SK-N-DZ (cell line): ENCODE measurements around the genes BTC and G3BP2.

DNA sequence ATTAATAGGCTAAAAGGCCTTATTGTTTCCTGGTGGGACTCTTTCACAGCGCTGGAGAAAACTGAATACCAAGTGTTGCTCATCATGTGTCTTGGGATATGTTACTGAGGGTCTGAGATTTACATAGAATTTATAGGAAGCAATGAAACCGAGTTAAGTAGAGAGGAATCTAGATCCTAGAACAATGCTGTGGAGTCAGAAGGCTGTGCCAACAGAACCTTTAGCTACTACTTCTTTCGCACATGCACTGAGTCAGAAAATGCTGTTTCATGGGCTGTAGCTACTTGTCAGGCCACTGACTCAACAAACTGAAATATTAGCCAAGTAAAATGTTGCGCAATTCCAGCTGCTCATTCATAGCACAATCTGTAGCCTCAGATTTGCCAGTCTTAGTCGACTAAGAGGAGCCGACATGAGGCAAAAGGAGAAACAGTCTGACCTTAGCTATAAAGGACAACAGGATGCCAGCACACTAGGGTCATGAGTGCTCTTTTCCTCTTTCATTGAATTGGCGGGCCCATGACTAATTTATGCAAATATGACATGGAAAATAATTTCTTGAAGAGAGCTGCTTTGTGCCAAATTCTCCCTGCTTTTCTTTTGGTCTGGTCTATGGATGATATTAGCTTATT, 35.8 kb upstream of the CXCL8 start:
RAMPAGE:
- cytosol, long total RNA: no peak
- nucleus, long total RNA: no peak

GRCh38 chr4:73872752-73873362, 3.7 kb downstream of the CXCL1 start:
RAMPAGE:
- cytosol, long total RNA: no peak
- nucleus, long total RNA: no peak

GRCh38 chr4:74099358-74099544, 256 bp upstream of the CXCL2 start:
RAMPAGE:
- cytosol, long total RNA: no peak
- nucleus, long total RNA: no peak

RAMPAGE:
- cytosol, long total RNA: no peak
- nucleus, long total RNA: no peak
Observed at GRCh38 chr4:74104345-74104538, 5.2 kb upstream of the CXCL2 start.

DNA sequence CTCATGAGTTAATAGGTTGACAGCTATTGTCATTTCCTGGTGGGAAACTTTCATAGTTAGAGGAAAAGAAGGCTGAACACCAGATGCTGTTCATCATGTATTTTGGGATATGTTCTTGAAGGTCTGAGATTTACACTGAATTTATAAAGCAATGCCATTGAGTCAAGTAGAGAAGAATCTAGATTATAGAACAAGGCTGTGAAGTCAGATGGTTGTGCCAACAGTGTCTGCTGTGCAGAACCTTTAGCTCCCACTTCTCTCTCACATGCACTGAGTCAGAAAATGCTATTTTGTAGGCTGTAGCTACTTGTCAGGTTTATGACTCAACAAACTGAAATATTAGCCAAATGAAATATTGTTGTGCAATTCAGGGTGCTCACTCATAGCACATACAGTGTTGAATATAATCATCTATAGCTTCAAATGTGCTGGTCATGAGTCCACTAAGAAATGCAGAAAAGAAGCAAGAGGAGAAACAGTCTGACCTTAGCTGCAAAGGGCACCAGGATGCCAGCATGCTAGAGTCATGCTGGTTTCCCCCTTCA, 10.0 kb upstream of the CXCL2 start:
RAMPAGE:
- cytosol, long total RNA: no peak
- nucleus, long total RNA: no peak

GRCh38 chr4:74332386-74332808, 24.1 kb downstream of the EPGN start:
RAMPAGE:
- cytosol, long total RNA: no peak
- nucleus, long total RNA: no peak

GRCh38 chr4:74397615-74398107, 32.7 kb downstream of the EREG start:
RAMPAGE:
- cytosol, long total RNA: no peak
- nucleus, long total RNA: no peak

DNA sequence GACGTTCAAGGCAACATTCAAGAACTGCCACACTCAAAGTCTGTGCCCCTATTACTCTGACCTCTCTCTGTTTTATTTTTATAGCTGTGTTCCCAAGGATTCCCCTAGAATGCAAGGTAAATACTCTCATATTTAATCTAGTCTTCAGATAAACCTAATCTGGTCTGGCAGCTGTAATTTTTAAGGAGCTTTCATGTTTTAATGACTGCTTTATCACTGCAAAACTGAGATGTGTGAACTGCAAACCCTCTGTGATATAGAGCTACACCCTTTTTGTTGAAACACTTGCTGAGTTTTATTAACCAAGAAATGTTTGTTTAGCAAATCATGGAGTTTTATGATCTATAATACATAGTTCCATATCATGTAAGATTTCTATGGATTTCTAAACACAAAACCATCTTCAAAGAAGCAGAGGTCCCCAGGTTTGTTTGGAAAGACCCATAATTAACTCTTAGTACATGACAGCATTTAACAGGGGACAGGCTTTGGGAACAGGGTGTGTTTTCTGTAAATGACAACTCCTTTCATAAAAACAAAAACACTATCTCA, 126.4 kb downstream of the BTC start:
RAMPAGE:
- cytosol, long total RNA: no peak
- nucleus, long total RNA: no peak

DNA sequence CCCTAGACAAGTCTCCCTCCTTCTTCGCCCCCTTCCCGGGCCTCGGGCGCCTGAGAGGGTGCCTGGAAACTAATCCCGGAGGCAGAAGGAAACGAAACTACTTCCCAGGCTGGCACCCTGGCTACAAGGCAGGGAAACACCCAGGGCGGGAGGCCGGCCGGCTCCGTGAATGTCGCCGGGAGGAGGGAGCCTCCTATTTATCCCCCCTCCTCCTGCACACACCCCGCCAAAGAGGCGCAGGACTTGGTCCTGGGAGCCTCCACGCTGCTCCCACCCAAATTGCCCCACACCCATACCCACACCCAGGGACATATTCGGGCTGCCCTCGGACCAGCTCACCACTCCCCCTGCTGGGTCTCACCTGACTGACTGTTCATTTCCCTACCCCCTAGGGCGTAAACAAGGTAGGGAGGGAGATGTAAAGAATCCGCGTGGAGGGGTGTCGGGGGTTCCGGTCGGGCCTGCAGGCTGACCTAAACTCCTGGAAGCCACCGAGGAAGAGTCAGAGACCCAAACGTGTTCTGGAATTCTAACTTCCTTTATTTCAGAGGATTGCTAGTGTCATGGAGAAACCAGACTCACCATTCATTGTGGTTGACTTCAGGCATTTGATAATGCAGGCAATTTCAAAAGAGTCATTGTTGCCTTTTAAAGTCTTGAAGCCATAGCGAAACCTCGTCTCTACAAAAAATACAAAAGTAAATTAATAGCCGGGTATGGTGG, at the start of gene BTC:
TSS of gene BTC (minus strand) at position 171 of the 723 bp plus-strand sequence.
RAMPAGE:
- cytosol, long total RNA: no peak
- nucleus, long total RNA: no peak

GRCh38 chr4:75028086-75028921, 95.4 kb downstream of the PARM1 start:
RAMPAGE:
- cytosol, long total RNA: no peak
- nucleus, long total RNA: no peak

RAMPAGE:
- cytosol, long total RNA: no peak
- nucleus, long total RNA: no peak
Observed at GRCh38 chr4:75180724-75181918, 248.2 kb downstream of the PARM1 start.

RAMPAGE:
- cytosol, long total RNA: no peak
- nucleus, long total RNA: no peak
Observed at GRCh38 chr4:75639022-75639661, 8.8 kb upstream of the CDKL2 start.

DNA sequence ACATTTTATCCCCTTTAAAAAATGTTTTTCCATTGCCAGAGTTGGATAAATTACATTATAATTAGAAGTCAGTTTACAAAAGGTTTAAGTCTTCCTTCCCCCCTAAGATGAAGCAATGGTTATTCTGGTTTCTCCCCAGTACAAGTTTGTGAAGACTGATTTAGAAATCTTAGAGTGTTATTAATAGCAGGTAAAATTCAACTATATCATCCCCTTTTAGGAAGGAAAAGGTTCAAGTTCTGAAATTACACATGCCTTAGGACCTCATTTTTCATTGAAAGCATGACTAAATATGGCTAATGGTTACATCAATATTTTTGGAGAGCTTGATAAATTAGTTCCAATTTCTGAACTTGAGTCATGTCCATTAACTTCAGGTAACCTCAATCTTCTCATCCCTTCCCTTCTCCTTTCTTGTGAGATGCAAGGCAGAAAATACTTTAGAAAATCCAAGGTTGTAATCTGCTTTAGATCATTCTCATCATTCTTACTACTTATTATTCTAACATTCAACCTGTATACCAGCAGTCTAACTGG, 11.8 kb upstream of the CDKL2 start:
RAMPAGE:
- cytosol, long total RNA: no peak
- nucleus, long total RNA: no peak

GRCh38 chr4:75671507-75672347, 1.5 kb downstream of the G3BP2 start:
RAMPAGE:
- cytosol, long total RNA: no peak
- nucleus, long total RNA: no peak

GRCh38 chr4:75673003-75674016, at the start of gene G3BP2:
Gene G3BP2, minus strand, starts transcription at chr4:75673411.
RAMPAGE:
- cytosol, long total RNA: start-site peak on the minus strand at chr4:75673078-75673116, 50 and 137 reads in 2 replicates; start-site peak on the minus strand at chr4:75673297-75673410, 928 and 1,647 reads in 2 replicates
- nucleus, long total RNA: start-site peak on the minus strand at chr4:75673093-75673141, 48 and 27 reads in 2 replicates; start-site peak on the minus strand at chr4:75673340-75673440, 651 and 35 reads in 2 replicates

GRCh38 chr4:75886256-75886763, 15.9 kb downstream of the PPEF2 start:
RAMPAGE:
- cytosol, long total RNA: no peak
- nucleus, long total RNA: no peak

GRCh38 chr4:76147448-76148297, 524 bp downstream of the NUP54 start:
RAMPAGE:
- cytosol, long total RNA: no peak
- nucleus, long total RNA: no peak

RAMPAGE:
- cytosol, long total RNA: no peak
- nucleus, long total RNA: no peak
Observed at GRCh38 chr4:76234213-76234851, 17.2 kb upstream of the FAM47E start.

GRCh38 chr4:76308459-76309040, 2.0 kb downstream of the STBD1 start:
RAMPAGE:
- cytosol, long total RNA: no peak
- nucleus, long total RNA: no peak

DNA sequence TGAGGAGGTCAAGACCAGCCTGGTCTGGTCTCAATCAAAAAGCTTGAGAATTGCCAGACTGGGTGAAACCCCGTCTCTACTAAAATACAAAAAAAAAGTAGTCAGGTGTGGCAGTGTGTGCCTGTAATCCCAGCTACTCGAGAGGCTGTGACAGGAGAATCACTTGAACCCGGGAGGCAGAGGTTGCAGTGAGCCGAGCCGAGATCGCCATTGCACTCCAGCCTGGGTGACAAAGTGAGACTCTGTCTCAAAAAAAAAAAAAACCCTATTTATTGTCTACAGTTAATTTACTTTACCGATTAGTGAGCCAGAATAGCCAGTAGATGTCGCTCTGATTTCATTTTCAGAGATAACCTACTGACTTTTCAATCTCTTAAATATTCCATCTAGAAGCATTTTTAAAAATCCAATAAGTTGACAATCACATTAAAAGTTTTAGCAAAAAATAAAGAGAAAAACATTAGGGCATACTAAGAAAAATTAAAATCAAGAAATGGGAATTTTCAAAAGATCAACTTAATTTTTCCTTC, 4.3 kb upstream of the SHROOM3 start:
RAMPAGE:
- cytosol, long total RNA: no peak
- nucleus, long total RNA: no peak